ENCODE measurements around the genes KANK1 and DMRT2.

DNA sequence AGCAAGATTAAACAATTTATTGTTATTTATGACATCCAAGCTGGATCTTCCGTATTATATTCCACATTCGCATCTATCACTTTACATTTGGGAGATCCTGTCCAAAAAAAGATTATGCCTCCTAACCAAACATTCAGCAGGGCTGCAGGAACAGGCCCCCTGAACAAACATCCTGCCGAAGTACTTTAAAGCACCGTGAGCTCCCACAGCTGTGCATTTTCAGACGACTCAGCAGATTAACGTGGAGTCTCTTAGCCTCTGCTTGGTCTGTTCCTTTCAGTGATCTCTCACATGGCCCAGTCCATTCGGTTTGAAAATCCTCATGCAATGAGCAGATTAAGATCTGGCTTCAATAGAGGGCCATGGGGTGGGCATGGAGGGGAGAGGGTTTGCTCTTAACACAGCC lies 33.6 kb upstream of the WASHC1 start:
- RRBS = no CpG with 5 or more reads among the region's 7 CpGs

GRCh38 chr9:178215-178476 lies 710 bp downstream of the ZNG1A start:
- RRBS = no CpG with 5 or more reads among the region's 9 CpGs

DNA sequence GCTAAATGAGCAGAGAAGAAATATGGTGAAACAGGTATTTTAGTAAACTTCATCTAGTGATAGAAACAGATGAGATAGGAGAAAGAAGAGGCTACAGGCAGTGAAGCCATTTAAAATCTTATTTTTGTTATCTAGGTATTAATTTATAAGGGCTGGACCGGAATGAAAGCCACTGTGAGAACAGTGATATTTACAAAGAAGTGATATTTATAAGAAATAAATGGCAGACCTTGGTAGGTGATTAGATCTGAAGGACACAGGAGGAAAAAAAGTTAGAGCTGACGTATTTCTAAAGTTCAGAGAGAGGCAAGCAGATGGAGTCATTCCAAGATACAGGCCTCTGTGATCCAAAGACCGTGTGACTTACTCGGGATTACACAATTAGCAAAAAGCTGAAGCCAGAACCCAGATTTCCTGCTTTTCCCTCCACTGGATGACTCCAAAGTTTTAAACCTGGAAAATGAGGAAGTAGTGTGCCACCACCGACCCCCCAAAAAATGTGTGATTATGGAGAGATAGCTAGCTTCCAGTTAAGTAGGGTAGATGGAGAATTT lies 3.2 kb upstream of the DOCK8 start:
- RRBS = no CpG with 5 or more reads among the region's 5 CpGs

GRCh38 chr9:216515-217065 lies 1.9 kb downstream of the DOCK8 start:
- RRBS = no CpG with 5 or more reads among the region's 4 CpGs

DNA sequence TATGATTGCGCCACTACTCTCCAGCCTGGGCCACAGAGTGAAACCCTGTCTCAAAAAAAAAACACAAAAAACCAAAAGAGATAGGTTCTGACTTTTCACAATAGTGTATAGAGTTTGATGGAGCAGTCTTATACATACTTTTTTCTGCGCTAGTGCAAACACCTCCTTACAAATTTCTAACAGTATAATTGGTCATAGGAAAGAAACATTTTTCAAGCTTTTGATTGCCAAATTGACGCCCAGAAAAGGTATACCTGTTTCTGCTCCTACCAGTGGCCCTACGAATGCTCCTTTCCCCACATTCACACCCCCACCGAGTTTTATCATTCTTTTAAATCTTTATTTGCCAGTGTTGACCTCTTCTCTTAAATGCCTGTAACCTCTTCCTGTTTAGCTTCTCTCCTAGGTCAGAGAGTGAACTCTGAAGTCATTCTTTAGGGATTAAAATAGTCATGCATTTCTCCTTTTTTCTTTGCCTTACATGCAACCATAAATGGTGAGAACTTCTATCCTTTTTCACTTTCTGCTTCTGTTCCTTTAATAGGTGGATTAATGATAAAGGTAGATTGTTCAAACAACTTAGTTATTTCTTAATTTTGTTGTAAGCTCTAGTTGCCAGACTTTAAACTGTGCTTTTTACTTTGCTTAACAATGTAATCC lies 7.7 kb downstream of the DOCK8 start:
- RRBS = no CpG with 5 or more reads among the region's 5 CpGs

- RRBS = no CpG with 5 or more reads among the region's 5 CpGs
Observed at GRCh38 chr9:227264-227780, 12.7 kb downstream of the DOCK8 start.

- RRBS = no CpG with 5 or more reads among the region's 58 CpGs
Observed at GRCh38 chr9:469573-470703, 34.6 kb upstream of the KANK1 start.

- RRBS = under 1% methylated on average over 52 of the region's 146 CpGs
Observed at GRCh38 chr9:504218-505201, at the start of gene KANK1. Gene KANK1 (plus strand): TSS chr9:504695.

DNA sequence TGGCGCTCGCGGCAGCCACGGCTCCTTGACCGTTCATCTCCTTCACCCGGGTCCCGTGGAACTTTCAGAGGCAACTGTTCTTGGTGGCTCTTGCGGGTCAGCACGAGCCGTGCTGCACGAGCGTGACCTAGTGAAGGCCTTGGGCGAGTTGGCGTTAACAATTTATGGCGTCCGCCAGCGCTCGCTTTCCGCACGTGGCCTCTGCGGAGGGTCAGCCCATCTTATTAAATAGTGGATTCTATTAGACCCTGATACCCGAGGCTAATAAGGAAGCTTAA lies 961 bp downstream of the KANK1 start:
- RRBS = no CpG with 5 or more reads among the region's 22 CpGs

DNA sequence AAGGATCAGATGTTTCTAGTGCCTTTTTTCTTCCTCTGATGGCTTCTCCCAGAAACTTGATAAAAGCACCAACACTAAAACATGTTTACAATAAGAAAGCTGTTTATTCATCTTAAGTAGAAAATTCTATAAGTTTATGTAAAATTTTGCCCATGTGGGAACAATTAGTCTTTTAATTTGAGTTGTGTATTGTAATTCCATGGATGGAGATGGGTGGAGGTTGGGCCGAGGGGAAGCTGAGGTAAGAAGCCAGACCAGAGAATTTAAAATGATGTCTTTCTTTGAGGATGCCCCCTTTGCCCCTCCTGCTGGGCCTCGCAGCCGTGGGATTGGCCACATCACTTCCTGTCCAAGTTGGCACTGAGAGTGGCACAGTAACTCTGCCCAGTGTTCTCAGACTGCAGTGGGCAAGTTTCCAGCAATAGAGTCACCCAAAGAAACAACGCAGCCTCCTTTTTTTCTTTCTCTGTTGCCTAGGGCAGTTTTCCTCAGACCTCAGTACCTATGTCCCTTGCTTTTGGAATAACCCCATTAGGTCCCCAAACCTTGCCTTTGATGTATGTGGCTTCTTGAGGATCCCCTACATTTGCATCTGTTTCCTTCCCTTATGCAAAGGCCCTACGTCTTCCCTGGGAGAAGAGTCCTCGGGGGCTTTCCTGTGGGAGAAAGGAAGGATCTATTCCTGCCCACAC lies 30.4 kb downstream of the KANK1 start:
- RRBS = no CpG with 5 or more reads among the region's 6 CpGs

- RRBS = no CpG with 5 or more reads among the region's 2 CpGs
Observed at GRCh38 chr9:593794-594336, 89.4 kb downstream of the KANK1 start.

DNA sequence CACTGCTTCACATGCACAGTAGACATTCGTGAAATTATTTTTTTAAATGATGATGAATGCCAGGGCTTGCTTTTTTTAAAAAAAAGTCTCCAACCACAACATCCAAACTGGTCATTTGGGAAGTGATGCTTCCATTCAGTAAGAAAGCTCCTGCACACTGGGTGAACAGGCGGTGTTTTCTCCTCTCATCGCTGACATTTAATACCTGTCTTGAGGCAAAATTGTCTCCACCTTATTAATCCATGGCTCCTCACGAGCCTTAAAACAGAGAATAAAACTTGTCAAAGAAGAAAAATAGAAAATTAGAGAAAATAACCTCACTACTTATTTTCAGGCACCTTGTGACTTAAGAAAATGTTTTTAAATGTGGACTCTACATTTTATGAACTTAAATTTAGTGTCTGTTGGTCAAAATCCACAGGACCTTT lies 114.2 kb downstream of the KANK1 start:
- RRBS = no CpG with 5 or more reads among the region's 4 CpGs

- RRBS = no CpG with 5 or more reads among the region's 13 CpGs
Observed at GRCh38 chr9:625972-627103, 121.8 kb downstream of the KANK1 start.

- RRBS = no CpG with 5 or more reads among the region's 4 CpGs
Observed at GRCh38 chr9:628984-629641, 124.6 kb downstream of the KANK1 start.

GRCh38 chr9:711210-712159 lies 130.0 kb upstream of the DMRT1 start:
- RRBS = 89% methylated on average over 7 of the region's 23 CpGs

GRCh38 chr9:745893-746585 lies 95.5 kb upstream of the DMRT1 start:
- RRBS = no CpG with 5 or more reads among the region's 18 CpGs

DNA sequence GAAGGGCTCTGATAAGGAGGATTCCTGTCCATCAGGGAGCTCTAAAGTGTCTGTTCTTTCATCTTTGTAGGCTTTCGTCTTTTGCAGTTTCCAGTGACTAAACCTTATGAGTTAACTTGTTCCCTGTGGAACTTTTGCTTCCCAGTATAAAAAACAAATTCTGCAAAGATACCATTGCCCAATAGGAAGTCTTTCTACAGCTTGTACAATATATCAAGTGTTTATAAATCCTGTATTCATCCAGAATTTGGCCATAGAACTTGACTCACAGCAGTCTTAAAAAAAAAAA lies 89.5 kb upstream of the DMRT1 start:
- RRBS = no CpG with 5 or more reads among the region's 1 CpG

DNA sequence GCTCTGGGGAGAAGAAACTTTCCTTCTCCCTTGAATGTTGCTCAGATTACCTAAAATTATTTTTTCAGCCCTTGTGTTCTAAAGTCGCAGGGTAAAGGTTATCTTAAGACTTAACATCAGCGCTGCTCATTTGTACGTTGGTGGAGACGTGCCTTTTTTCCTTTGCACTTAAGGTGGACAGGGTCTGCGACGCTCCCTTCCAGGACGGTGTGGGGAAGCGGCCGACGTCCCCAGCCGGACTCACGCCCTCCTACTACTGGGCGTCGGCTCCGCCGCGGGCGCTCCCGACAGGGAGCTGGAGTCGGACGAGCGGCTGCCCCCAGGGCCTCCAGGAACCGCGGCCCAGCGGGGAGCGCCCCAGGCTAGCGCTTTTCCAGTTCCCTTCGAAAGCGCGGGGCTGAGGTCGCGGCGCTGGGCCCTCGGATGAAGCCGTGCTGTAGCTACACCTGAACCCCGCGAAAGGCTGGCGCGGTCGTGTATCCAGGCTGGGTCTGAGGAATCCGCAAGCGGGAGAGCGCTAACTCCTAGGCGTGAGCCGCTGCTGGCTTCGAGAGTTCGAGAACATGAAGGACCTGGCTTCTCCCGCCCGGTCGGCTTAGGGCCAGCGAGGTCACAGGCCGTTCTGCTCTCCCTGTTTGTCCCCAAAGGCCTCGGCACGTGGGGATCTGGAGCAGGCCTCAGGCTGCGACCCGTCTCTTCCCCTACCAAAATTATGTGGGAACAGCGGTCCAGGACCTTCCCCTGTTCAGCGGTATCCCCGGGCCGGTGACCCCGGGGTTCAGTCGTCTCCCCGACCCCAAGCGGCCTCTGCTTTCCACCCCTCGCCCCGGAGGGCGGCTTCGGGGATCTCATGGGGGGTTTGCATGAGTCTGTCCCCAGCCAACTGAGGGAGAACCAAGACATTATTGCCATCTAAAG lies 3.8 kb upstream of the DMRT3 start:
- RRBS = 33% methylated on average over 6 of the region's 68 CpGs

- RRBS = no CpG with 5 or more reads among the region's 12 CpGs
Observed at GRCh38 chr9:1047503-1047823, 2.7 kb upstream of the DMRT2 start.

GRCh38 chr9:1049854-1050710 lies at the start of gene DMRT2:
Gene DMRT2 (plus strand): TSS chr9:1050357.
- RRBS = under 1% methylated on average over 10 of the region's 55 CpGs

All from skeletal muscle cell (primary cell).